A549 (cell line): Measurements from ENCODE around the genes BACE2 and RIPK4.

DNA sequence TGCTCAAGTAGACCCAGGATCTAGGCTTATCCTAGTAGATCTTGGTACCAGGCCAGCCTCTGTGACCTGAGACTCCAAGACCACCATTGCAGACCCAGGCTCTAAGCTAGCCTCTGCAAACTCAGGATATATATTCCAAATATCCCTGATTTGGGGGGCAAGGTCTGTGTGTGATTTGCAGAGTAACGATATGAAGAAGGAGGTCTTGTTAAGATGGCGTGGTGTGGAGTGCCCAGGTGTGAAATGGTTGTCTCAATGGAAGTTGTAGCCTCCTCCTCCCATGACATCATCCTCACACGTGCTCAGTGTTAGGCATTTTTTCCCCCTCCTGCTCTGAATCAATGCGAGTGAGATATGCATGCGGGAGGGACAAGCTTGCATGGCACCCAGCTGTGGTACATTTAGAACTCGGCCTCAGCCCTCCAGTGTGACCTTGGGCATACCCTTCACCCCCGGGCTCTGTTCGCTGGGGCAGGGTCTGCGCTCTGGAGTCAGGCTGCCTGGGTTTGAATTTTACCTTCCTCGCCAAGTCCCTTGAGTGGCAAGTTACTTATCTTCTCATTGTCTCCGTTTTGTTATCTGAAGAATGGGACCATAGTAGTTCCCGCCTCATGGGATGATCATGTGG lies 55.6 kb downstream of the B3GALT5 start:
- PRO-cap = no peak
CAGE:
- cytosol, long polyA plus RNA = no peak
- long polyA plus RNA = no peak
- nucleus, long polyA plus RNA = no peak

- PRO-cap = no peak
CAGE:
- cytosol, long polyA plus RNA = no peak
- long polyA plus RNA = no peak
- nucleus, long polyA plus RNA = no peak
Observed at GRCh38 chr21:41068760-41069426, 99.1 kb upstream of the BACE2 start.

GRCh38 chr21:41113018-41113897 lies 54.7 kb upstream of the BACE2 start:
- PRO-cap = no peak
CAGE:
- cytosol, long polyA plus RNA = no peak
- long polyA plus RNA = no peak
- nucleus, long polyA plus RNA = no peak

DNA sequence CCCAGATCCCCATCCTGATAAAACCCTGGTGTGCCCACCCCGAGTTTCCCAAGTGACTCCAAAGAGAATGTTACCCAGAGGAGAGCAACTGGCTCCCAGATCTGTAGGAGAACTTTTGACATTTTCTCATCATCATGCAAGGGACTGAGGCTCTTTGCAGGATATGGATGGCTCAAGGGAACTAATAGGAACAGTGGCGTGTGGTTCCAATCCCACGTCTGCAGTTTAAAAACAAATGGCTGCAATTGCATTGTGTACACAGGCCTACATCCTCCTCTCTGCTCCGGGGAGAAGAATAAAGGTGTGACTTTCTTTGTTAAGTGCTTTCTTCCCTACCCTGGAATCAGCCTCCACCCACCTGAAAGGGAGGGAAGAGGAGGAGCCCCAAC lies 12.0 kb upstream of the BACE2 start:
- PRO-cap = no peak
CAGE:
- cytosol, long polyA plus RNA = no peak
- long polyA plus RNA = no peak
- nucleus, long polyA plus RNA = no peak

- PRO-cap = no peak
CAGE:
- cytosol, long polyA plus RNA = no peak
- long polyA plus RNA = no peak
- nucleus, long polyA plus RNA = no peak
Observed at GRCh38 chr21:41167241-41168293, at the start of gene BACE2. Gene BACE2, plus strand, starts transcription at chr21:41168160.

- PRO-cap = no peak
CAGE:
- cytosol, long polyA plus RNA = no peak
- long polyA plus RNA = no peak
- nucleus, long polyA plus RNA = no peak
Observed at GRCh38 chr21:41232152-41232476, 64.2 kb downstream of the BACE2 start.

GRCh38 chr21:41432528-41433209 lies 6.6 kb downstream of the MX1 start:
- PRO-cap = no peak
CAGE:
- cytosol, long polyA plus RNA = no peak
- long polyA plus RNA = no peak
- nucleus, long polyA plus RNA = no peak

- PRO-cap = no peak
CAGE:
- cytosol, long polyA plus RNA = no peak
- long polyA plus RNA = no peak
- nucleus, long polyA plus RNA = no peak
Observed at GRCh38 chr21:41499379-41499807, 8.6 kb downstream of the TMPRSS2 start.

GRCh38 chr21:41598678-41599424 lies 90.9 kb upstream of the TMPRSS2 start:
- PRO-cap = no peak
CAGE:
- cytosol, long polyA plus RNA = no peak
- long polyA plus RNA = no peak
- nucleus, long polyA plus RNA = no peak

GRCh38 chr21:41633983-41634938 lies 126.3 kb upstream of the TMPRSS2 start:
- PRO-cap = no peak
CAGE:
- cytosol, long polyA plus RNA = no peak
- long polyA plus RNA = no peak
- nucleus, long polyA plus RNA = no peak

DNA sequence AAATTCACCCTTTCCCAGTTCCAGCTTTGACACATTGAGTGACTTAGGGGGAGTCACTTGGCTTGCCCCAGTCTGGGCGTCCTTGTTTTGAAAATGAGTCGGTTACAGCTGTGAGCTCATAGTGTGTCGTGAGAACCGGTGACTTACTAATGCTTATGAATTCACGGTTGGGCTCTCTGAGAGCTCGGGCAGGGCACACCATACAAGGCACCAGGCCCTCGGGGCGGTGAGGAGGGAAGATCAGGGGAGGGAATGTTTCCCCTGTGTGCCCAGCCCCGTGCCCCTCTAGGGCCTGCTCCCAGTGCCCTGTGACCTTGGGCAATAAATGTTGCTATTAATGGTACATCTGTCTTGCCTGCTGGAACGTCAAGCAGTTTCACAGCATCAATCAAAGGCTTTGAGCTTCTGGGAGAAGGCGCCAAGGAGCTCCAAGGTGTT lies 127.0 kb upstream of the TMPRSS2 start:
- PRO-cap = no peak
CAGE:
- cytosol, long polyA plus RNA = no peak
- long polyA plus RNA = no peak
- nucleus, long polyA plus RNA = no peak

DNA sequence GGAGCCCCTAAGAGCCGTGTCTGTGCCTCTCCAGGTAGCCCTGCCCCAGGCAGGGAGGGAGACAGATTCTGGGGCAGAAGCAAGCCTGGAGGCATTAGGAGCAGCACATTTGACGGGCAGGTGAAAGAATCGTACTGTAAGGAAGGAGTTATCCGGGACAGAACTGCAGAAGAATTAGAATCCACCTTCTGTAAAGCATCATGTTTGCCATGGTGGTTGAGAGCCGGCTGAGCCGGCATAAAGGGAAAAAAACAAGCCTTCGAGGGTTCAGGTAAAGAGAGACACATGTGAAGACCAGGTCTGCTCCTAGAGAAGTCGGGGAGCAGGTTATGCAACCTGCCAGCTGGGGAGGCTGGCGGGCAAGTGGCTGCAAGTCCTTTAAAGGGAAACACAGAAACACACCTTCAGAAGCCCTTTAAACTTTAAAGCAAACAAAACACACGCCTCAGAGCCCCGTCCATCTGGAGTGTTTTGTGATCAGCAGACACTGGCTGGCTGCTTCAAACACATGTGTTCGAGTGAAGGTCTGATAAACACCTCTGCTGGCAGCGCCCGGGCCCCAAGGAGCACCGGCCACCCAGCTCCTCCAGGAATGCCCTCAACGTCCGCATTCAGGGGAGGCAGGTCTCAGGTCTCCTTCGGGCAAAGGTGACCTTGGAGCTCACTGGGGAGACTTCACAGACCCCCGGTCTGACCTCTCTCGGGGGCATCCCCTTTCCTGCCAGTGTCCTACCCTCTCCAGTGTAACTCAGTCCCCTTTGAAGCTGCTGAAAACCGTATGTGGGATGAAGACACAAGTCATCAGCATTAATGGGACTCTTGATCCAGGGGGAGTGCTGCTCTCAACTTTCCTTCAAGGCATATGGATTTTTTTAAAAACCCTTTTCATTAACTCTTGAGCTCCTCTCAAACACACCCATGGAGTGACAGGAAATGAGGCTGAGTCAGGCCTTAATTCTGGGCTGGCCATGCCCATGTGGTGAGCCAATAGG lies 15.2 kb downstream of the RIPK4 start:
- PRO-cap = no peak
CAGE:
- cytosol, long polyA plus RNA = no peak
- long polyA plus RNA = no peak
- nucleus, long polyA plus RNA = no peak

GRCh38 chr21:41761689-41762251 lies 5.1 kb downstream of the RIPK4 start:
- PRO-cap = no peak
CAGE:
- cytosol, long polyA plus RNA = no peak
- long polyA plus RNA = no peak
- nucleus, long polyA plus RNA = no peak

DNA sequence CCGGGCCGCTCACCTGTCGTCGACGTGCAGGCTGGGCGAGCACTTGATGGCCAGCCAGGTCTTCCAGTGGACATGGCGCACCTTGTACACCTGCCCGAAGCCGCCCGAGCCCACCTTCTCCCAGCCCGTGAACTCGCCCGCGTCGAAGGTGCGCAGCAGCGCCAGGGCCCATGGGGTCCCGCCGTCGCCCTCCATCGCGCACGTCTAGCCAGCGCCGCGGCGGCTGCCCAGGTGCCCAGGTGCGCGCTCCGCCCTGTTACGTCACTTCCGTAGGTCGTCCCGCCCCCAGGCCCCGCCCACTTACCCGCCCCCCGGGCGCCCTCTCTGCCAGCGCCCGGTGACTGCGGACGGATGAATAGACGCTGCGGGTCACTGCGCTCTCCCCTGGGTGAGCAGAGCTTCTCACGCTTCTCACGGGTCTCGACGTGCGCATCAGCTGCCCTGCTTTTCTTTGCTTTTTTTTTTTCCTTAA lies at the start of gene RIPK4:
Gene RIPK4, minus strand, starts transcription at position 206 of the 472 bp plus-strand sequence.
- PRO-cap = bidirectional peak, plus-strand start at position 395 of the sequence, minus-strand start at position 206 of the sequence
CAGE:
- cytosol, long polyA plus RNA = no peak
- long polyA plus RNA = no peak
- nucleus, long polyA plus RNA = no peak

DNA sequence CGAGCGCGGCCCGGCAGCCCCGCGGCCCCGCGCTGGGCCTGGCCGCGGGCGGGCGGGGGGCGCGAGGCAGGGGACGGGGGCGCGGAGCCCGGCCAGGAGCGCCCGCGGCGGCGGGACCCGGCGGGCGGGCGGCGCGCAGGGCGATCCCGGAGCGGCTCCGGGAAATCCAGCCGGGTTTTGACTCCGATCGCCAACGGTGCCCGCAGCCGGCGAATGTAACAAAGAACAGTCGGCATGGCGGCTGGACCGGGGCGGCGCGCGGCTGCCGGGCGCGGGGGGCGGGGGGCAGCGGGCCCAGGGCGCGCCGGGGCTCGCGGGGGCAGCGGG lies 302 bp downstream of the PRDM15 start:
- PRO-cap = bidirectional peak, plus-strand start at position 227 of the sequence, minus-strand start at position 199 of the sequence
CAGE:
- cytosol, long polyA plus RNA = no peak
- long polyA plus RNA = no peak
- nucleus, long polyA plus RNA = no peak

DNA sequence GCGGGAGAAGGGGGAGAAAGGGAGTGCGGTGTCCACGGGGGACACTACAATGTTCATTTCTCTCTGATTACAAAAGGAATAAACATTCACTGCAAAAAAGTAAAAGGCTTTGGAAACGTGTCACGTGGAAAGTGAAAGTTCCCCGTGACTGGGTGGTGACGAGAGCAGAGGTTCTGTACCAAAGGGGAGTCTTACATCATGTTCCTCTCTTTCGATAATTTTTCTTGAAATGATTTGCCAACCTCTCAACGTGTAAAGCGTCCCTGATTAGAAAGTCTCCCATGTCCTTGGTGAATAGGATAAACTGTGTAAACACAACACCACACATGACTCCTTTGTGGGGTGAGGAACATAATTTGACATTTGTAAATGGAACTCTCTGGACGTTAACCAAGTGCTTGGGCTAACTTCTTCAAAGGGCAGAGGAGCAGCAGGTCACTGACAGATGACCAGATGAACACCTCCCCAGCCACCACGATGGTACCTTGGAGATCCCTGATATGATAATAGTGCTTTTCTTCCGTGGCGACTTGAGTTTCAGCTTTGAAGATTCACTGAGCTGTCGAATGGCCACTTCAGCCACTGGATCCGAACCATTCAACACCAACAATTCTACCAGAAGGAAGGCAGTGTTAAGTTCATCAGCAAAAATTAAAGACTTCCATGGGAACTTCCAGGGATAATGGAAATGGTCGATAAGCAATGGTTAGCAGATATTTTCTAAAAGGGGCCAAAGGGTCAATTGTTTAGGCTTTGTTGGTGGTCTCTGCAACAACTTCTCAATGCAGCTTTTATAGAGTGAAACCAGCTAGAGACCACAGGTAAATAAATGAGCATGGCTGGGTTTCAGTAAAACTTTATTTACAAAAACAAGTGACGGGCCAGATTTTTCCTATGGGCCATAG lies 22.2 kb upstream of the PRDM15 start:
- PRO-cap = no peak
CAGE:
- cytosol, long polyA plus RNA = no peak
- long polyA plus RNA = no peak
- nucleus, long polyA plus RNA = no peak

DNA sequence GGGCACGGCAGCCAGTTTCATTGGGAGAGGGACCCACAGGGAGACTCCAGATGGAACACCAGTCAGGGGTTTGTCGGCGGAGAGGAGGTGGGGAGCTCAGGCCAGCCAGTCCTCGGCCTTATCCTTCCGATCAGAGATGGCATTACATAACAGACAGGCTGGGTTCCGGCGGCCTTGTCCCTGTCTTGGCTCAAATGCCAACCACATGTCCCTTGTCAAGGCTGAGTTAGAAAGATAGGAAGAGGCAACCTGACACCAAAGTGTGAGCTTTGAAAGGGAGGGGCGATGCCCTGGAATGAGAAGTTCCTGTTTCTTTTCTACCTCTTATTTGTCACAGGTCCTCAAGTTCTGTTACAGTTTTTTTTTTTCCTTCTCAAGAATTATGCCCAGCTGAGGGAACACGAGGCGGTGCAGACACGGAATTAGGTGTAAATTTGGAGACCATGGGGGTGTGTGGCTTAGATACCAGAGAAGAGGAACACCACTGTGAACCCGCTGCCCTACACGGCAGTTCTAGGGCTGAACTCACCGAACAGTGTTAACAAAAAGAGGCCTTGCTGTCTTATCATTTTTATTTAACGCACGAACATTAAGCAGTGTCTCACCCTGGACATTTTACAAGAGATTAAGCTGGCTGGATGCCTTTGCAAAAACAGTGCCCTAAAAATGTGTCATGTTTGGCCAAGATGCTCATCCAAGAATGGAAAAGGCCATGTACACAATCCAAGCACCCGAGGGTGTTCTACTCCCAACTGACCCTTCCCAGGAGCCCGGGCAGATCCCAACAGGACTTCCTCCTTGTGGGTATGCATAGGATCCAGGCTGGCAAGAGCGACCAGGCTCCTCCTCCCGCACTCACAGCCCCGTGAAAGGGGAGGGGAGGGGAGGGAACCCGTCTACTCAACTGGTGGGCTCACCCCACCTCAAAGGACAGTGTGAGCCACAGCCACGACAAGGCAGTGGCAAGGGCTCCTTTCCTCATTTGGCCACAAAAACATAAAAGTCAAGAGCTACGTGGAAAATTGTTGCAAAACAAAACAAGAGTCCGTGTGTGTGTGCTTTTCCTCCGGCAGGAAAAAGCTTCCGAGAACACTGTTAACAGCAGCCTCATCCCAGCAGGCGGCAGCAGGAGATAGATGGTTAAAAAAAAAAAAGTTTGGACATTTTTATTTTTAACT lies 20.5 kb downstream of the C2CD2 start:
- PRO-cap = unidirectional peak, minus-strand start at position 783 of the sequence
CAGE:
- cytosol, long polyA plus RNA = no peak
- long polyA plus RNA = no peak
- nucleus, long polyA plus RNA = no peak

DNA sequence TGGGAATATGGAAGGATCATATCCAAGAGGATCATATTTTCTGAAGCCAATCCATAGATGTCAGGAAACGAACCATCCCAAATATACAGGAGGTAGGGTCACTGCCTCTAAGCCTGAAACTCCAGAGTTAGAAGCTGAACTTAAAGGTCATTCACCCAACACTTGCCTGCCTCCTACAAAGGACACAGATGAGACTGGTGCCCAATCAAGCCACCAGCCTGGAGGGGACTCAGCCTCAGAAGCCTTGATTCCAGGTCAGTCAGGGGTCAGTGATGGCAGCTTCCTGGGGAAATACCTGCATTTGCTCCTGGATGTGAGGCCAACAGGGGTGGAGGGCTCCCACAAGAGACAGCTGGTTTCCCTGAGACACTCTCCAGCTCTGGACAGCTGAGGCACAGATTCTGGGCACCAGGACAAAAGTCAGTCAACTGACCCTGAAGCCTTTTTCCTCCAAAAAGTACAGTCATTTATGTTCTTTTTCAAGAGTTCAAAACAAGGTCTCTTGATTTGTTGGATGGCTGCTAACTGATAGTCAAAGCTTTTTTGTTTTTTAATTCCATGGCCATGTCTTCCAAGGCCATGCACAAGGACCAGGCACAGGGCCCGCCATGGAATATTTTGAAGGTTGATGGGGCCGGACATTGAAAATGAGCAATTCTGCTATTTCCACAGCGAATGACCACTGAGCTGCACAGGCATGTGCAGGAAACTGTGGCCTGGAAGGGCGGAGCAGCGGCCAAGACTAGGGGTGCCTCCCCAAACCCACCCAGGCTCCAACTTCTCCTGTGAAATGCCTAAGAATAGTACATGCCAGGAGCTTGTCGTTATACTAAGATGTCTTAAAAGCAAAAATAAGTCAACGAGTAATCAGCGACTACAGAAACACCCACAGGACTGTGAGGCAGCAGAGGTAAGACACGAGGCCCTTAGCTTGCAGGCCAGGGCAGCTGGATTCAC lies 1.8 kb downstream of the C2CD2 start:
- PRO-cap = no peak
CAGE:
- cytosol, long polyA plus RNA = no peak
- long polyA plus RNA = no peak
- nucleus, long polyA plus RNA = no peak

DNA sequence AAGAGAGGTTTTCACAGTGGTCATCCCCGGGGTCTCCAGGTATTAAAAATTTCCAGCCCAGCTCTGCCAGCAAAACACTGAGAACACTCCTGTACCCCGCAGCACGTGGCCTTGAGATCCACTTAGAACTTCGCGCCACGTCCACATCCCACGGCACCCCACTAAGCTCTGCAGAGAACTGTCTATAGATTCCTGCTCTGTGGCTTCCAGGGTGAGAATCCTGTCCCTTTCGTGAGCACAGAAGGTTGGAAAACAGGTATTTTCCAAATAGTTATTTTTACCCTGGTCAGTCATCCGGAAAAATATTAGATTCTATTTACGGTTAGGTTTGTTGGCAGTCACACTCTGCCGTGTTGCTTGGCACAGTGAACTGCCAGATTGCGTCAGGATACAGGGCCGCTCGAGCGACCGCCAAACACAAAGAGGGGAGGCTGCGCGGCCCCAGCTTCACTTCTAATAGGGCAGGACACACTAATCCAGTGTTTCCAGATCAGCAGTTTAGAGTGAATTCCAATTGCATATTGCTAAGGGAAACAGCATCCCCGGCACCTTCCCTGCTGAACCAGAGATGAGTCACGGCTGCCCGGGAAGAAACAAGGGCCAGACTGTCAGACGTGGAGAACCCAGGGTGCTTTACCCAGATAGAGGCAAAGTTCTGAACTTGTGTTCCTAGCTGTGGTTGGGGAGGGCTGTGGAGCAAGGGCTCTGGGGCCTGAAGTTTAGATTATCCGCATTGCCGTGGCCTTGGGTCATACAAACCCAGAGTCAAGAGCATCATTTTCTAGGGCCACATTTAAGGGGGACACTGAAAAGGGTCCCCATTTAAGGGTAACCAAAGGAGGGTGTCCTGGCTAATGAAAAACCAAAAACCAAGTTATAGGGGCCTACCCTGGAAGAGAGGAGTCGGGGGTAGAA lies 22.9 kb downstream of the UMODL1 start:
- PRO-cap = no peak
CAGE:
- cytosol, long polyA plus RNA = no peak
- long polyA plus RNA = no peak
- nucleus, long polyA plus RNA = no peak

DNA sequence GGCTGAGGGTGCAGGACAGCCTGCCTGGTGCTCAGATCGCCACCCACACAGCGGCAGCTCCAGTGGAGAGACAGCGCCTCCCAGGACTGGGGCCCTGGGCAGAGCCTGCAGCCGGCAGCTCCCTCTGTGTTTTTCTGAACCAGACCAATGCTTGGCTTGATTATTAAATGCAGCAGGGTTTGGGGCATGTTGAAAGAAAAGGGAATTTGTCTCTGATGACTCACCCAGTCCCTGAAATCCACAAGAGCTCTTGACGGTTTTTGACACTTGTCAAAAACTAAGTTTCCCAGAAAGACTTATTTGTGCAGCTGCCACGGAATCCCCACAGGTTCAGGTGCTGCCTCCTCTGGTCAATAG lies 54.7 kb downstream of the UMODL1 start:
- PRO-cap = no peak
CAGE:
- cytosol, long polyA plus RNA = no peak
- long polyA plus RNA = no peak
- nucleus, long polyA plus RNA = no peak